Cerebellum (tissue), 5 donors: ENCODE results near the gene ATP6V0E1.

GRCh38 chr5:172914584-172914940 lies 44.7 kb upstream of the RPL26L1 start:
- PRO-cap, 3 experiments, result no peak in any of the 3 experiments
- RAMPAGE, long total RNA, result no peak

DNA sequence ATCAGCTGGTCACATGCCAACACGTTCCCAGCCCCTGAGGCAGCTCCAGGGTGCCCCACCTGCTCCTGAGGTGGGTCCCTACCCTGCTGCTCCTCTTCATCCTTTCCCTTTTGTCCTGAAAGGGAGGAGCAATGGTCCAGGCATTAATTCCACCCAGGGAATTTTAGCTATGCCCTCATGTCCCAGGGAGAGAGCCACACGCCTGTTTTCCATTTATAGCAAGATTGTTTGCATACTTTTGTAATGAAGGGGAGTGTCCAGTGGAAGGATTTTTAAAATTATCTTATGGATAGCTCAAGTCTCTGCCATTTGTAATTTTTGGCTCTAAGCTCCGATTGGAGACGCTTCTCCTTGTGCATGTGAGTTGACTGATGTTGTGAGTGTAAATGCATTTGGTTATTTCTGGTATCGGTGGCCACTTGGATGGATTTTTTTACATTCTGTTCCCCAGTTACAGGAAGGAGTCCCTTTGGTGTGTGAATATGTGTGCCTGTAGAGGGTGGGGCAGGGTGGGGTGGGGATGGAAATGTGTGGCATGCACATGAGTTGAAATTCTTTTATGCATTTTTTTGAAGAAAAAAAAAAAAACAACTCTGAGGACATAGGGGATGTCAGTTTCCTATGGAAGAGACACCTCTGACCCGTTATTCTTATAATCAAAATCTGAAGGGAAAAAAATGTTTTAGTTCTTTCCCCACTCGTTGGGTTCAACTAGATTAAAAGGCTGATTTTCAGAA lies 7.1 kb upstream of the RPL26L1 start:
- PRO-cap, 3 experiments, result no peak in any of the 3 experiments
- RAMPAGE, long total RNA, result no peak

DNA sequence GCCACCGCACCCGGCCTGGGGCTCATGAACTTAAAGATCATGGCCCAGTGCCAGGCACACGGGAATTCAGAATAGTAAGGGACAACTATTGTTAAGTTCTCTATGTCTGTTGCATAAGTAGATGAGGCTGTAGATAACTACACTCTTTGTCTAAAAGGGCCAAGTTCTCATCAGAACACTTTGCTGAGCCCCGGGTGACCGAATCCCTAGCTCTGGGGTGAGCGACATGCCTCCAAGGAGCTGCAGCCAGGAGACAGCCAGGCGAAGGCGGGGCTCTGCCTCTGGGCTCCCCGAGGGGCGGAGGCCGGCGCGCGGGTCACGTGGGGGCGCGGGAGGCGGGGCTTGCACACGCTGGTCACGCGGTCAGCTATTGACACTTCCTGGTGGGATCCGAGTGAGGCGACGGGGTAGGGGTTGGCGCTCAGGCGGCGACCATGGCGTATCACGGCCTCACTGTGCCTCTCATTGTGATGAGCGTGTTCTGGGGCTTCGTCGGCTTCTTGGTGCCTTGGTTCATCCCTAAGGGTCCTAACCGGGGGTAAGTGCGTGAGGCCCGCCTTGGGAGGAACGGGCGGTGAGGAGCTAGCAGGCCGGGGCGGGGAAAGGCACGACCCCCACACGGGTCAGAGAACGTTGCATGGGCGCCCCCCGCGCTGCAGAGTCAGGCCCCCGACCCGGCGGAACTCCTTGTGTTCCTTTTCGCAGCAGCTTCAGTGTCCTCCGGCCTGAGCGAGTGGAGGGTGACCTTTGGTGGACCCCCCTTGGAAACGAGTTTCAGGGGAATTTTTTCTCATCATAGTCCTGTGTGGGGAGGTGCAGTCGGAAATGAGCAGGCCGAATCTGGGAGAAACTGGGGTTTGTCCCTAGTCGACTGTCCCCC lies at the start of gene ATP6V0E1:
TSS of gene ATP6V0E1 (plus strand) at position 345 of the 880 bp plus-strand sequence.
- PRO-cap, 3 experiments, result peak in 3 of 3 experiments; most common plus-strand start position 376 of the sequence (in 2); most common minus-strand start position 228 of the sequence (in 2)
- RAMPAGE, long total RNA, result start-site peak on the plus strand centred at position 384 of the sequence, 81 bp wide, 4,076 and 1,079 reads in 2 replicates

DNA sequence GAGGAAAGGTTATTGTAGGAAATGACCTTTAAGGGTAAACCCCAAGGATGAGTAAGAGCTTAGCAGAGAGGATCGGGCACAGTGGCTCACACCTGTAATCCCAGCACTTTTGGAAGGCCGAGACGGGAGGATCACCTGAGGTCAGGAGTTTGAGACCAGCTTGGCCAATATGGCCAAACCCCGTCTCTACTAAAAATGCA lies 16.1 kb upstream of the CREBRF start:
- PRO-cap, 3 experiments, result no peak in any of the 3 experiments
- RAMPAGE, long total RNA, result no peak

- PRO-cap, 3 experiments, result no peak in any of the 3 experiments
- RAMPAGE, long total RNA, result no peak
Observed at GRCh38 chr5:173165009-173165671, 20.8 kb downstream of the BNIP1 start.

DNA sequence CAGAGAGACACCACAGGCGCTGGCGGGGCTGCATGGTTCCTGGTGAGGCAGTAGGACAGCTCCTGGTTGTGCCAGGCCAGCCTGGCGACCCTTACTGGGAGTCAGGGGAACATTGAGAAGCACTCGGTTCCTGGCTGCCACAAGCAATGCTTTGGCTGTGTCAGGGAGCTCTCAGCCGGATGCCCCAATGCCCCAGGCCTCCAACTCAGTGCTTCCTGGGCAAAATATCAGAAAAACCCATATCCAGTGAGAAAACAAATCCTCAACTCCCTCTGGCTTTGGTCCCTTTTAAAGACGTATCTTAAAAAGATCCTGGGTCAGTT lies 4.3 kb downstream of the NKX2-5 start:
- PRO-cap, 3 experiments, result no peak in any of the 3 experiments
- RAMPAGE, long total RNA, result no peak

DNA sequence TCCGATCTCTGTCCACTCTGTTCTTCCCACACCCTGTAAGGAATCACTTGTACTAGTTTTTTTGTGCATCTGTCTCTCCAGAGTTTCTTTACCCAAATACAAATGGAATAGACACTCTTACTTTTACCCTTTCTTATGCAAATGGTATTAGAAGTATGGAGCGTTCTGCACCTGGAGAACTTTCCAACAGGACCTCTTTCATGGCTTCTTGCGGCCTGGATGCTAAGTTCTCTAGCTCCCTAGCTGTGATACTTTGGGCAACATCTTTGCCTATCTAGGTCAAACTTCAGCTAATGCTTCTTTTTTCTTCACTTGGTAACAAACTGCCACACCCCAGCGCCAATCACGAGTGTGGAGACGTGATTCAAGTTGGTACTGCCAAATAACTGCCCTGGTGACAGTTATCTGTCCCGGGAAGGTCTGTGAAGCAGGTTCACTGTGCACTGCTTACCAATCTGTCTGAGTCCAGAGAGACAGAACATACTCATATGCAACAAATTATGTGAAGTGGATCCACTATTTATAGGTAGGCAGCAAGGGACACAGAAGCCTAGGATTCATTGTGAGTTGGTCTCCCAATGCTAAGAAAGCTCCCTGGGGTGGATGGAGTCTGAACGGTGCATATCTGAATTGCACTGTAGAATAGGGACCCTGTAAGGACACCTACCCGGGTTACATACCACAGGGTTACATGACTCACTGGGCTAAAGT lies 95.2 kb upstream of the STC2 start:
- PRO-cap, 3 experiments, result no peak in any of the 3 experiments
- RAMPAGE, long total RNA, result no peak

GRCh38 chr5:173612966-173613422 lies 3.5 kb downstream of the BOD1 start:
- PRO-cap, 3 experiments, result no peak in any of the 3 experiments
- RAMPAGE, long total RNA, result no peak

GRCh38 chr5:173617008-173617272 lies 490 bp upstream of the BOD1 start:
- PRO-cap, 3 experiments, result no peak in any of the 3 experiments
- RAMPAGE, long total RNA, result no peak

DNA sequence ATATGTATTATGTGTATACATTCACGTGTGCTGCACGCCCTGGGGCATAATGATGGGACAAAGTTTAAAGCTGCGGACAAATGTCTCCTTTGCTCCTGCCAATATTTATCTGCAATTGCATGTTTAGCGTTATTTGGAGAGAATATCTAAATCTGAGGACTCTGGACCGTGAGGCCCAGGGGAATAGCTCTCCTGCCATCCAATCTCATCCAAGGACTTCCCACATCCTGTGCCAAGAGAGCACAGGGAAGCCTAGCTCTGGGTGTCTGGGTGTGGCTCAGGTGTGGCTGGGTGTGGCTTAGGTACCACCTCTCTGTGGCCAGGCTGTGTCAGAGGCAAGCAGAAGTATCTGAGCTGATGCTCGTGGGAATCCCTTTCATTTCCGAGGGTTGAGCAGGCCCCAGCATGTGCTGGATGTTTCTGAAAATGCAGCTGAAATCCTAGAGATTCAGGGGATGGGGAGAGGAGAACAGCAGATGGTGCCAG lies 7.0 kb upstream of the BOD1 start:
- PRO-cap, 3 experiments, result no peak in any of the 3 experiments
- RAMPAGE, long total RNA, result no peak

DNA sequence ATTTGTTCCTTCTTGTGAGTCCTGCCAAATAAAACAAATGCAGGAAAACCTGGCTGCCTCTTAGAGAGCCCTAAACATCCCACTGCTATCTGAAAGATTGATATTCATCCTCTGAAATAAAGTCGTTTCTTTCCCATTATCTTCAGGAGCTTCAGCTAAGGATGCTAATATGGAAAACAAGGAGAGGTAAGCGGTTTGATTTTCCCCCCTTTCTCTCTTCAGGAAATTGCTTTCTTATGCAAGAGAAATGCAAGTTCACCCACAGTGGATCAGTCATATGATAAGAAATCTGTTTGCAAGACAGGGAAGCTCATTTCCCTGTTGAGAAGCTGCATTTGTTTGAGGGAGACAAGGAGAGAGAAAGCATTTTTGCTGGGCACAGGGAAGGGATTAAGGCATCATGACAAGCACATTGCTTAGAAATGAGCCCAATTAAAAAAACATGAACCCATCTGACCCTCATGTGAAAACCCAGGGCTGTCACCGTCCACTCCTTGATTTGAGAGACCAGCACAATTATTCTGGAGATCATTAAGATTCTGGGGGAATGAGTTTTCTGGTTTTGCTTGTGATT lies 53.7 kb upstream of the BOD1 start:
- PRO-cap, 3 experiments, result no peak in any of the 3 experiments
- RAMPAGE, long total RNA, result no peak

- PRO-cap, 3 experiments, result peak in 2 of 3 experiments; most common plus-strand start chr5:173671355 (in 1); most common minus-strand start chr5:173671268 (in 1)
- RAMPAGE, long total RNA, result no peak
Observed at GRCh38 chr5:173670724-173671816, 54.6 kb upstream of the BOD1 start.

- PRO-cap, 3 experiments, result peak in 1 of 3 experiments; most common minus-strand start chr5:173673905 (in 1)
- RAMPAGE, long total RNA, result no peak
Observed at GRCh38 chr5:173673730-173674306, 57.4 kb upstream of the BOD1 start.

DNA sequence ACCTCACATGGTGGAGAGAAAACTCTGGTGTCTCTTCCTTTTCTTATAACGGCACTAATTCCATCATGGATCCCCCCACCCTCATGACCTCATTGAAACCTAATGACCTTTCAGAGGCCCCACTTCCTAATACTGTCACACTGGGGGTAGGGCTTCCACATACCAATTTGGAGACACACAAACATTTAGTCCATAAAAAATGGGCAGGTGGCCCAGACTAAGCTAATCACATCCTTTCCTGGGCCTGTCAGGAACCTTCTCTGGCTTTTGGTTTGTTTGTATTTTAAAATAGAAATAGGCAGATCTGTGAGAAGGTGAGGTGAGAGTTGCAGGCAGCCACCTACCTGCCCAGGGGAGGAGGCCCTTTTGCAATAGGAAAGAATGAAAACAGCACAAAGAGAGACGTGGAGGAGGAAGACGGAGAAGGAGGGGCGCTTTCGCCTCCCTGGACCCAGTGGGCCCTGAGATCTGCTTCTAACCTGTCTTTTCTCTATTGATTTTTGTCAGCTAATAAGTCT lies 90.2 kb upstream of the BOD1 start:
- PRO-cap, 3 experiments, result no peak in any of the 3 experiments
- RAMPAGE, long total RNA, result no peak

- PRO-cap, 3 experiments, result no peak in any of the 3 experiments
- RAMPAGE, long total RNA, result no peak
Observed at GRCh38 chr5:173727899-173728452, 111.5 kb upstream of the BOD1 start.

DNA sequence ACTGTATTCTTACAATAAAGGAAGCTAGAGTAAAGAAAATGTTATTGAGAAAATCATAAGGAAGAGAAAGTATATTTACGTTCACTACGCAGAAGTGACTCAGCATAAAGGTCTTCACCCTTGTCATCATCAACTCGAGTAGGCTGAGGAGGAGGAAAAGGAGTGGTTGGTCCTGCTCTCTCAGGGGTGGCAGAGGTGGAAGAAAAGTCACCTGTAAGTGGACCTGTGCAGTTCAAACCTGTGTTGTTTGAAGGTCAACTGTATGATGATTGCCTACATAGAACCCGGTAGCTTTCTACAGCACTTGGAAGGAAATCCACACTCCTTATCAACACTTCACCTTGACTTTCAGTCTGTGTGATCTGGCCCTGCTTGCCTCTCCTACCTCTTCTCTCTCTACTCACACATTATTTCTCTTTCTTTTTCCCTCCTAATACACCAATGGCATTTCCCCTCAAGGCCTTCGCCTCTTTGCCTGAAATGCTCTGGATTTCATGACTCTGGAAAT lies 109.3 kb upstream of the CPEB4 start:
- PRO-cap, 3 experiments, result no peak in any of the 3 experiments
- RAMPAGE, long total RNA, result no peak

GRCh38 chr5:173855440-173856110 lies 32.6 kb upstream of the CPEB4 start:
- PRO-cap, 3 experiments, result no peak in any of the 3 experiments
- RAMPAGE, long total RNA, result no peak

- PRO-cap, 3 experiments, result no peak in any of the 3 experiments
- RAMPAGE, long total RNA, result no peak
Observed at GRCh38 chr5:173920927-173921827, 33.0 kb downstream of the CPEB4 start.

DNA sequence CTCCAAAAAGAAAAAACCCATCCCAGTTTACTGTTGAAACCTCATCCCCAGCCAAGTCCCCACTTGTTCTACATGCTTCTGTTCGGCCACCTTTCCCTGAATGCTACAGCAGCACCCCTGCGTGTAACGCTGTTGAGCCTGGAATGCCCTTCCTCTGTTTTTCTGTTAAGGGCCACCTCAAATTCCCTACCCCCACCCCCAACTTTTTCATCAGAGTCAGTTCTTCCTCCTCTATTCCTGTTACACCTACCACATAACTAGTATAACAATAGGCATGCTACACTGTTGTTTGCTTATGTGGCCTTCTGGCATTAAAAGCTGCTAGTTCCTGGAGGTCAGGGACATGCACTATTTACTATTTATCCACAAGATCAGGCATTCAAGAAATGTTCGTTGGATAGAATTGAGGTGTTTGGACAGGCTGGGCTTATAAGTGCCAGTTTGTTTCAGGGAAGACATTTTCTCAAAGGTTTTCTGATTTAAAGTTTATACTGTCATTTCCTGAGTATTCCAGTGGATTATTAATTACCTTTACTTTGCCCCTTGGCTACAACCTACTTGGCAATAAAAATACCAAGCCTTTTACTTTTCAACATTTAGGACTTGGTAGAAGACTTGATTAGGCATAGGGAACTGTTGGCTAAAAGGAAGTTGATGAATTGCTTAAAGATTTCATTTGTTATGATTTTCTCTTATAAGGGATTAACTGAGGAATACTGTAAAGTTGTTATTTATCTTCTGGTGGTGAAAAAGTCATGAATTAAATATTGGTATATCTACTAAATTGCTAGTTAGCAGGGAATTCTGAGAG lies 46.9 kb upstream of the C5orf47 start:
- PRO-cap, 3 experiments, result no peak in any of the 3 experiments
- RAMPAGE, long total RNA, result no peak

DNA sequence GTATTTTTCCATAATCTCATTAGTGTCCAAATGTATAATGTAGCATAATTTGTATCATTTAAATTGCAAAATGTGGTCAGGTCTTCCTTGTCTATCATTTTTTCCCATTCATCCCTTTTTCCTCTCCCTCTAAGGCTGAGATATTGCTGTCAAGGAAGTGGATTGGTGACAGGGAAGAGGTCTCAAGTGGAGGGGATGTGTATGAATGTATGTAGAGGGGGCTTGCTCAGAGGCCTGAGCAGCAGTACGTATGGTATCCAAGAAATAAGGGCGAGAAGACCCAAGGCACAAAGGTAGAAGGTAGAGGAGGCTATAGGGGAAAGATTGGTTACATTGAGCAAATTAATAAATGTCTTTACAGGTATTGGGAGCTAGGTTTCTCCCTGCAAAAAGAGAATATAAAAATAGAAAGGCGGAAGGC lies 41.8 kb upstream of the C5orf47 start:
- PRO-cap, 3 experiments, result no peak in any of the 3 experiments
- RAMPAGE, long total RNA, result no peak